Pulmonary artery (tissue), 1 donor: Measurements from ENCODE around the gene TRABD2A.

- PRO-cap = no peak
Observed at GRCh38 chr2:75612923-75613345, 33.6 kb upstream of the MRPL19 start.

DNA sequence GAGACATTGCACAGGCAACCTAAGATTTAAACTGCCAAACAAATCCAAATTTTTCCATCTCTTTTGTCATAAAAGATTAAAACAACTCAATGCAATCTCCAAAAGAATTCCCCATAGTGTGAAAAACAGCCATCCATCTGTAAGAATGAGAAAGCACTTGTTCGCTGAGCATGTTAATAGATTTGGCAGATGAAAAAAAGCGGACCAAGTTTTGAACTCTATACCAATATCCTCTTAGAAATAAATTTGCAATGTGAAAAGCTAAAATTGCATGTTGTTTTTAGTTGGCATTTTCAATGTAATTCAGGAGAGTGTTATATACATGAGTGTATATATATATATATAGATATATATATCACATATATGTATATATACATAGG is 418.9 kb downstream of the LRRTM4 start:
- PRO-cap = no peak

DNA sequence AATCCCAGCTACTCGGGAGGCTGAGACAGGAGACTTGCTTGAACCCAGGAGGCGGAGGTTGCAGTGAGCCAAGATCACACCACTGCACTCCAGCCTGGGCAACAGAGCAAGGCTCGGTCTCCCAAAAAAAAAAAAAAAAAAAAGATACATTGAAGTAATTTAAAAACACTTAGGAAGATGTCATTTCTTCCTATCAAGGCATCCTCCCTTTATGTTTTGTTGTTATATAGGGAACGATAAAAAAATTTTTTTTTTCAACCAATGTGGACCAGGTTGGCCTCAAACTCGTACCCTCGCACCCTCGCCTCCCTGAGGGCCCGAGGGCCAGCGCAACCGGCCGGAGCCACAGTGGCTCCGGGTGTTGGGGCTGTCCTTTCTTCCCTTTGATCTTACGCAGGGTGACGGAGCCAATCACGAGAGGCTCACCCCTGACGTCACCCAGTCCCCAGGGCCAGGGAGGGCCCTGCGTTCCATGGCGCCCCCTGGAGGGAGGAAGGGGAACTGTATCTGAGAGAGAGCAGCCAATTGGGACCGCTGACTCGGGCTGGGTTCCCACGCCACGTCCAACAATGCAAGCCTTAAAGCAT is 432.6 kb upstream of the LRRTM4 start:
- PRO-cap = no peak

DNA sequence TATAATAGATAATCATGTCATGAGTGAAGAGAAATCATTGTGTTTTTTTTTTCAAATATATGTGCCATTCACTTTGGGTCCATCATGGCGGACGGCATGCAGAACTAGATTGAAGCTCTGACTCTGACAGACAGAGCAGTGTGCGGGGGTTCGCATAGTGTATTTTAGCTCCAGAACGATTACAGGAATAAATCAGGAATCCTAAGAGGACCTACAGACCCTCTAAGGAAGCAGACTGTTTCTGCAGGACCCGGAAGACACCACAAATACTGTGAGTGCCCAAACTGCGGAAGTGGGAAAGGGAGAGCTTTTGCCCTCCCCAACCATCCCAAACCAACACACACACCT is 484.4 kb upstream of the REG3G start:
- PRO-cap = no peak

DNA sequence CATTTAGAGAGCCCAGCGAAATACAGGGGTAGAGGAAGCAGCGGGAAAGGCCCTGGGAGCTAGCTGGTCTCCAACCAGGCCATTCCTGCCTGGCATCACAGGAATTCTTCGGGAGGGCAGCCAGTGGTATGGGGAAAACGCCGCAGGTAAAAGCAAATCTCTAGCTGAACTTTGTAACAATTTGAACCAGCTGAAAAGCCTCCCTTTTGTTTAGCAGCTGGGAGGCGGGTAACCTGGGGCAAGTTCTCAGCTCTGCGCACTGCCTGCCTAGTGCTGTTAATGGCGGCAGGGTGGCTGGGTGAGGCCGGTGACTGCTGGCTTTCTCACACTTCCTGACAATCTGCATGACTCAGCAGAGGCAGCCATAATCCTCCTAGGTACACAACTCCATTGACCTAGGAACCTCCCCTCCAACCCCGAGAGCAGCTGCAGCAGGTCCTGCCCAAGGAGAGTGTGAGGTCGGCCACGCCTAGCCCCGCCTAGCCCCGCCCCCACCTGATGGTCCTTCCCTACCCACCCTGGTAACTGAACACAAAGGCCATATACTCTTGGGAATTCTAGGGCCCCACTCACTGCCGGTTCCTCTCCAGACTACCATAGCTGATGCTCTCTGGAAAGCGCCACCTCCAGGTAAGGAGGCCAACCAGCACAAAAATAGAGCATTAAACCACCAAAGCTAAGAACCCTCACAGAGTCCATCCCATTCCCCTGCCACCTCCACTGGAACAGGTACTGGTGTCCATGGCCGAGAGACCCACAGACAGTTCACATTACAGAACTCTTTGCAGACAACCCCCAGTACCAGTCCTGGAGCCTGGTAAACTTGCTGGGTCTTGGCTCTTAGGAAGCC is 483.7 kb upstream of the REG3G start:
- PRO-cap = no peak

GRCh38 chr2:79670166-79670592 is 157.3 kb downstream of the CTNNA2 start:
- PRO-cap = no peak

GRCh38 chr2:80520295-80520693 is 215.7 kb upstream of the LRRTM1 start:
- PRO-cap = no peak

GRCh38 chr2:82780108-82780477 is 1679.0 kb downstream of the SUCLG1 start:
- PRO-cap = no peak

DNA sequence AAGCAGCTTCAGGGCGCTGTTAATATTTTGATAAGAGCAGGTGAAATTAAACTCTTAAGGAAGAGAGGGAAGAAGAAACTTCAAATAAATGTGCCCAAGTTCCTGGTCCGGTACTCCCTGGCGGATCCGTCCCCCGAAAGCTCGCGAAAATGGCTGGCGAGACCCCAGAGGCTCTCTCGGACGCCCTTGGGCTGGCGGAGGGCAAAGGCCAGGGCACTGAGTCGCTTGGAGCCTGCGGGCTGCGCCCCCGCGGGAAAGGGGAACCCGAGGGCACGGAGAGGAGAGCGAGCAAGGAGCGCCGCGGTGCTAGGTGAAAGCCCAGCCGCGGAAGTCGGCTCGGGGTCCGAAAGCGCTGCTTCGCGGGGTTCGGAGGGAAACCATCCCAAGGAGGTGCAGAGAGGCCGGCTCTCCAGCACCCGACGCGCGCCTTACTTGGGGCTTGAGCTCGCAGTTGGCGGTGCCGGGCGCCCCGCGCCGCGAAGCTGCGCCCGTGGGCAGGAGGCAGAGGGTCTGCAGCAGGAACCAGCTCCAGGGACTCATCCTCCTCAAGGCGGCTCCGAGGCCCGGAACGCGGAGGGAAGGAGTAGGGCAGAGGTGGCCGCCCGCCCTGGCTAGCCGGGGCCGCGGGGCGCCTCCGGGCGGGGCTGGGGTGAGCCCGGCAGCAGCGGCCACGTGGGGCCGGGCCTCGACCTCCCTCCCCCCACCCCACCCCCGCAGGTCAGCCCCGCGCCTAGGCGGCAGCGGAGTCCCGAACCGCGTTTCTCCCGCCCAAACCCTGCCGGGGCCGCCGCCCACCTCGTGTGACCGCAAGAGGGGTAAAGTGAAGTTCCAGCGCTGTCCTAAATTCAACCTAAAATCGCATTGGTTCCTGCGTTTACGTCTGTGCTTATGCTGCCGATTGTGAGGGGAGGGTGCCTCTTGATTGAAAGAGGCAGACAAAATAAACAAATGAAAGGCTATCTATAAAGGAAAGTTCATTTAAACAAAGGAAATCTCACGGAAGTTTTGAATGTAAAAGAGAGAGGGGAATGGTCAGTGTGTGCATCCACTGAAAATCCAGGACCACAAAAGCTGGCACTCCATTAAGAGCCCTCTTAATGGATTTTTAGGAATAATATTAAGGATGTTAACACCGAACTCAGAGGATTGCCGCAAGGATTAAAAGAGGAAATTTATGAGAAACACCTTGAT is at the start of gene TRABD2A:
TRABD2A (minus strand) TSS at position 585 of the 1,191 bp plus-strand sequence.
- PRO-cap = no peak

DNA sequence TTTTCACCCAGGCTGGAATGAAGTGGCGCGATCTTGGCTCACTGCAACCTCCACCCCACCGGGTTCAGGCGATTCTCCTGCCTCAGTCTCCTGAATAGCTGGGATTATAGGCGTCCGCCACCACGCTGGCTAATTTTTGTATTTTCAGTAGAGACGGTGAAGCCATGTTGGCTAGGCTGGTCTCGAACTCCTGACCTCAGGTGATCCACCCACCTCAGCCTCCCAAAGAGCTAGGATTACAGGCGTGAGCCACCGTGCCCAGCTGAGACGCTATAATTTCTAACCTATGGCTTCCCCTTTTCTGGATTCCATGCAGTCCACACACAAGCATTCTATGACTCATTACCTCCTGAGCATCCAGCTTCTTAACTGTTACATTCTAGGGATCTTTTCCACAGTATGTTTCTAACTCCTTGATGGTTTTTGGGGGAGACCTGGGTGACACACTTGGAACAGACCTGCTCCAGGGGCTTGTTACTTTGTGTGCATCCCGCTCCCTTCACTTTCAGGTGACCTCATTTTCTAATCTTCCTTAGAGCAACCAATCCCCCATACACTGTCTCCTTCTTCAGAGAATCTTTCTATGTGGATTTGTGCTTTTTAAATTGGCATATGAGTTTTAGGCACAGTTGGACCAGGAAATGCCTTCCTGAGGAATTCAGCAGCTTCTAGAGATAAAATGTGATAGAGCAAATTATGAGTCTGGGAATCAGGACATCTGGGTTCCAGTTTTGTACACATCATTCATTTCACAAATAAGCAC is 11.8 kb upstream of the KCMF1 start:
- PRO-cap = no peak

DNA sequence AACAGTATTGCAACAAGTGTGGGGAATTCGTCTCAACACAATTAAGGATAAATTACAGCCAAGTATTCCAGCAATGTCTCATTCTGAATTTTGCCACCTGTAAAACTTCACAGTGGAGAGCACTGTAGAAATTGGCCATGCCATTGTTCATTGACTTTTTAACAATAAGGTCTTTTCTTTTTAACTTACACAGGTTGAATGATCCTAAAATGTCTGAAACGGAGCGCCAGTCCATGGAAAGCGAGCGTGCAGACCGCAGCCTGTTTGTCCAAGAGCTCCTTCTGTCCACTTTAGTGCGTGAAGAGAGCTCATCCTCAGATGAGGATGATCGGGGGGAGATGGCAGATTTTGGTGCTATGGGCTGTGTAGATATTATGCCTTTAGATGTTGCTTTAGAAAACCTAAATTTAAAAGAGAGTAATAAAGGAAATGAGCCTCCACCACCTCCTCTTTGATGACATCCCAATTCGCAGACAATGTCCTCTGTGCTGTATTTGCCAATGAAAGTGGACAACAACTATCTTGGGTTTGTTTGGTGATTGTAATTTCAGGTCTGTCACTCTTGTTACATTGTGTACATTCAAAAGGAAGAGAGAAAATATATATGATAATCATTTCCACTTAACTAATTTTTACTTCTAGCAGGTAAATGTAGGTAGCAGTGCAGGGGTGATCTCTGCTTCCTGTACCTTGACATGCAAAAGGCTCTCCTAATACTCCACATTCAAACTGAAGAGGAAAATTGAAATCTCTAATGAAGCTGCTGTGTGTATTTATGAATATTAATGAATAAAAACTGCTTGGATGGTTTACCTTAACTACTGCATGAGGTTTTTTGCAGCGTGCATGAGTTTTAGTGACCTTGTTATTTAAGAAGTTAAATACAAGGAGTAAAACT is 80.0 kb upstream of the TCF7L1 start:
- PRO-cap = no peak

DNA sequence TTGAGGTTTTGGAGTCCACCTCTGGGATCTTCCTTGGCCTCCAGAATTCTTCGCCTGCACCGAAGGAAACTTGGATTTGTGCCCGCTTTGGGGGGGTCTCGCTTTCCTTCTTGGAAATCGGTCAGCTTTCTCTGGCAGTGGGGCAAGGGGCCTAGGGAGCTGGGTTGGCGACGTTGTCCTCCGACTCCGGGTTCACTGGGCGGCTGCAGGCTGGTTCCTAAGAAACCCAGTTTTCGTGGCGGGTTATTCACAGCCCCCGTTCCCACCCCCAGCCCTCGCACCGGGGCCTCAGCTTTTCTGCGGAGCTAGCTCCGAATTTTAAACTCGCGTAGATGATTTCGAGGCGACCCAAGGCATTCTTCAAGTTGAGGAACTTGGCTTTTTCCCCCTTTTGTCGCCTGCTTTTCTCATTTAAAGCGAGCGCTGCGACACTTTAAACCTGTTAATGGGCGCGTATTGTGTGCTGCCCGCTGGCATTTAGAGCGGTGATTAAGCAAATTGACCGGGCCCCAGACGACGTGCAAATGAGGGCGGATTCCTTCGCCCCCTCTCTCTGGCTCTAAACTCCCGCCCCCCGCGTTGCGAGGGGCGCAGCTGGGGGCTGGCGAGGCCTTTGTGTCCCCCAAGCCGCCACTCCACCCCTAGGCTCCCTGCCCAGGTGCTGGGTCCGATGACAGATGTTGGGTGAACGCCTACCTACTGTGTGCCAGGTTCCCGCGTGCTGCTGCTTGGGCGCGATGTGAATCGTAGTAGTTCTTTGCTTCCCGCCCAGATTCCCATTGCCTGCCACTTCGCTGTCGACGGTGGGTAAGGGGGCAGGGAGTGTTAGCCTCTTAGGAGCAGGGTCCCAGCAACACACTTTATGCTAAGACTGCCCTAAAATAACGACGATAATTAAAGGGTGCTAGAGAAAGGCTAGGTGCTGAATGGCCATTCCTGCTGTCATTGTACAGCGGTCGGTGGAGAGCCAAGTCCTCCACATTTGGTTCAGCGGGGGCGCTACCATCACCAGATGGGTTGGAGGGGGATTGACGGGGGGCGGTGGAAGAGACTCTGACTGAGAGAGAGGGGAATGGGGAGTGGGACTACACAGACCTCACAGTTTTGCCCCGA is 1.8 kb downstream of the TCF7L1 start:
- PRO-cap = unidirectional peak, minus-strand start at position 197 of the sequence

DNA sequence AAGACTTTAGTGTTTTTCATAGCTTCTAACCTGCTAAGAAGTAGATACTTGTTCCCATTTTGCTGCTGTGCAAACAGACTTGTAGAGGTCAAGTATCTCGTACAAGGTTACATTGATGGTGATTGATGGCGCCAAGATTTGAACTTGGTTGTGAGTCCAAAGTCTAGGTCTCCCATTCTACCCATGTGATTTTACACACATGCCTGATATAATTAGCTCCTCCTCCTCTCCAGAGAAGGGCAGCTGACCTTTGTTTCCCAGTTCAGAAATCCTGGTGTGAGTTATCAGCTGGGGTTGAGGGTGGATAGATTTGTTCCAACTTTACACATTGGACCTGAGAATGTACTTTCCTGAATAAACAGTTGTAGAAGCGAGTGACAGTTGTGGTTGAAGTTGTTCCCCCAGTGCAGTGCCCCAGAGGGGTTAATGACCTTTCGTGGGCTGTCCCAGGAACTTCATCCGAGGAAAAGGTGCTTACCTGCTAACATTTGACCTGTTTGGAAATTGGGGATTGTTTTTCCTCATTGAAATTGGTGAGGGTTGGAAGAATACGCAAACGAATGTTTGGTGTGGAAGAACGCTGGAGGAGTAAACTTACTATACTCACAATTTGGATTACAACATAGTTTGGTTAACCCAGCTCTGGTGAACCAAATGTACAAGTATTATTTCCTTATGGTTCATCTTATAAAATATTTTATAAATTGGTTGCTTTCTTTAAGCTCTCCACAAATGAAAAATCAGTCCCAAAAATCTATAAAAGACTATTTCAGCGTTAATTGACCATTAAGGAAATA is 10.5 kb downstream of the TCF7L1 start:
- PRO-cap = no peak

GRCh38 chr2:85237526-85238718 is 89.9 kb downstream of the TGOLN2 start:
- PRO-cap = no peak

- PRO-cap = no peak
Observed at GRCh38 chr2:85288001-85288823, 39.6 kb downstream of the TGOLN2 start.

- PRO-cap = no peak
Observed at GRCh38 chr2:85306110-85306743, 21.6 kb downstream of the TGOLN2 start.

- PRO-cap = no peak
Observed at GRCh38 chr2:85405366-85406136, 4.6 kb downstream of the CAPG start.

DNA sequence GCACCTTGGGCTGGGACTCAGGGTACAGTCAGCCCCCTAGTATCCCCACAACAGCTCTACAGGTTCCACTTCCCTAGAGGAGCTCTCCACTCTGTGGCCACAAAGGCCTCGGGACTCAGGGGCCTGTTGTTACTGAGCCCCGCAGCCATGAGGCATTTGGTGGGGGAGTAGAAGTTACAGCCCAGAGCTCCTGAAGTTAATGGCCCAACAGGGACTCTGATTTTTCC is 19.9 kb downstream of the SH2D6 start:
- PRO-cap = no peak

GRCh38 chr2:85475943-85476451 is 57.5 kb downstream of the SH2D6 start:
- PRO-cap = no peak

DNA sequence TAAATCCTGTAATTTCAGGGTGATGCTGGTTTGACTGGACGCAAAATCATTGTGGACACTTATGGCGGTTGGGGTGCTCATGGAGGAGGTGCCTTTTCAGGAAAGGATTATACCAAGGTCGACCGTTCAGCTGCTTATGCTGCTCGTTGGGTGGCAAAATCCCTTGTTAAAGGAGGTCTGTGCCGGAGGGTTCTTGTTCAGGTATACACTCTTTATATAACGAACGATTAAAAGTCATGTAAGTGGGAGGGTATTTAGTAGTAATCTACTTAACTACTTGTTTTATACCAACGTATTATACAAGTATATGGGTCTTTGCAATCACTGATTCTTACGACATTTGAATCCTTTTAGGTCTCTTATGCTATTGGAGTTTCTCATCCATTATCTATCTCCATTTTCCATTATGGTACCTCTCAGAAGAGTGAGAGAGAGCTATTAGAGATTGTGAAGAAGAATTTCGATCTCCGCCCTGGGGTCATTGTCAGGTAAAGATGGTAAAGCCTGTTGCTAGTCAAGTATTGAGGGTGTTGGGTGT is 3.6 kb downstream of the MAT2A start:
- PRO-cap = no peak